Epidermal melanocyte (primary cell): Measurements from ENCODE around the gene SLC16A8.

GRCh38 chr22:37225105-37225990 lies 13.1 kb upstream of the SSTR3 start:
- RRBS = no CpG with 5 or more reads among the region's 14 CpGs

- RRBS = no CpG with 5 or more reads among the region's 23 CpGs
Observed at GRCh38 chr22:37370068-37371160, 56.9 kb downstream of the ELFN2 start.

DNA sequence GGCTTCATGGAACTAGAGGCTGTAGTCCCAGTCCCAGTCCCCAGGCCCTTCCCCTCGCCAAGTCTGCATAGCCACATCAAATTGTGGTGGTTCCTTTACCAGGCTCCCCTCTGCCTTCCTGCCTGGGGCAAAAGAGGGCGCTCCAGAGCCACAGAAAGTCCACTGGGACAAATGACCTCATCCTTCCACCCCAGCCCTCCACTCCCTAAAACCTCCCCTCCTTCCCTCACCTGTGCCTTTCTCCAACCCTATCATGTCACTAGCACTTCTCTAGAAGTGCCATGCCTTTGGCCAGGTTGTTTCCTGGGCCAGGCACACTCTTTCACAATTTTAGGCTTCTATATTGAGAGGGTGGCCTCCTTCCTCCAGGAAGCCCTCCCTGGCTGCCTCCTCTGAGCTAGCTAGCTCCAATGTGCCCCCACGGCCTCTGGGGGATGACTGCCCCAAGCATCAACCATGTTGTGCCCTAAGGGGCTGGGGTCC lies 15.1 kb upstream of the CDC42EP1 start:
- RRBS = no CpG with 5 or more reads among the region's 3 CpGs

DNA sequence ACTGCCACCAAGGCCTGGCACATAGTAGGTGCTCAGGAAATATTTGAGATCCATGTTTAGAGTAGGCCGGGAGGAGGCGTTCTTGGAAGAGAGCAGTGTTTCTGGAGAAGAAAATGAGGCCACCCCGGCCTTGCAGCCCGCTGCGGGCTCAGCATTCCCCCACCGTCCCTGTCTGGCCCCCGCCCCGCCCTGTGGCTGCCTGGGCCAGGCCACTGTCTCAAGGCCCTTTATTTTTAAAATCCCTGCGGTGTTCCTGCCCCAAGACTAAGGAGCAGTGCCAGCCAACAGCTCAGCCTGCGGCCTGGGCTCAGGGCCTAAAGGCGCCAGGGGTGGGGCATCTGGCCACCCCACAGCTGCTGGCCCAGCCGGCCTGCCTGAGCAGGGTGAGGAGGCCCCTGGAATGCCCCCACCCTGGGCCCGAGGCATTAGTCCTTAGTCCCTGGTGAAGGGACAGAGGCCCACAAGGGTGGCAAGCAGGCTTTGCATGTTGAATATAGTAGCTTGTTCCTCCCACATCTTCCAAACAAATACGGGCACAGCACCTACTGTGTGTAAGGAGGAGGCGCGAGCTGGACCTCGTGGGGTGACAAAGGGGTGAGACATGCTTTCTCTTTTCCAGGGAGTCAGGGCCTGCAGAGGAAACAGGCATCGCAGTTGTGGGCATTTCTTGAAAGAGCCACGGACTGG lies 13.3 kb upstream of the CDC42EP1 start:
- RRBS = 6% methylated on average over 1 of the region's 19 CpGs

DNA sequence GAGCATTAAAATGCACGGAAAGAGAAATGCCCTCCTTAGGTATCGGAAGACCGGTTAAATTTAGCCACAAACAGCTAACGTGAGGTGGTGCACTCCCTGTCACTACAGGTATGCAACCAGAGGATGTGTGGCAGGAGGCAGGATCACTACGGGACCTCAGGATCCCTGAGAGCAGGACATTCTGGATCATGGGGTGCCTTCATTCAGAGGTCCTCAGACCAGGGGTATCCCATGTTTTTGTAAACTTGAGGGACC lies 9.5 kb downstream of the CDC42EP1 start:
- RRBS = 87% methylated on average over 2 of the region's 5 CpGs

- RRBS = no CpG with 5 or more reads among the region's 5 CpGs
Observed at GRCh38 chr22:37577128-37577362, 2.8 kb downstream of the LGALS2 start.

- RRBS = no CpG with 5 or more reads among the region's 6 CpGs
Observed at GRCh38 chr22:37622769-37623116, 14.1 kb downstream of the GGA1 start.

- RRBS = 6% methylated on average over 6 of the region's 50 CpGs
Observed at GRCh38 chr22:37676510-37677532, 1.4 kb downstream of the LGALS1 start.

- RRBS = no CpG with 5 or more reads among the region's 10 CpGs
Observed at GRCh38 chr22:37686807-37687223, 672 bp downstream of the NOL12 start.

GRCh38 chr22:37717114-37717798 lies 20.4 kb downstream of the TRIOBP start:
- RRBS = no CpG with 5 or more reads among the region's 15 CpGs

- RRBS = no CpG with 5 or more reads among the region's 11 CpGs
Observed at GRCh38 chr22:37751140-37751490, 53.9 kb upstream of the H1-0 start.

GRCh38 chr22:37824626-37825569 lies 1.7 kb downstream of the GALR3 start:
- RRBS = 26% methylated on average over 19 of the region's 139 CpGs

- RRBS = no CpG with 5 or more reads among the region's 4 CpGs
Observed at GRCh38 chr22:37862653-37863282, 13.5 kb downstream of the EIF3L start.

DNA sequence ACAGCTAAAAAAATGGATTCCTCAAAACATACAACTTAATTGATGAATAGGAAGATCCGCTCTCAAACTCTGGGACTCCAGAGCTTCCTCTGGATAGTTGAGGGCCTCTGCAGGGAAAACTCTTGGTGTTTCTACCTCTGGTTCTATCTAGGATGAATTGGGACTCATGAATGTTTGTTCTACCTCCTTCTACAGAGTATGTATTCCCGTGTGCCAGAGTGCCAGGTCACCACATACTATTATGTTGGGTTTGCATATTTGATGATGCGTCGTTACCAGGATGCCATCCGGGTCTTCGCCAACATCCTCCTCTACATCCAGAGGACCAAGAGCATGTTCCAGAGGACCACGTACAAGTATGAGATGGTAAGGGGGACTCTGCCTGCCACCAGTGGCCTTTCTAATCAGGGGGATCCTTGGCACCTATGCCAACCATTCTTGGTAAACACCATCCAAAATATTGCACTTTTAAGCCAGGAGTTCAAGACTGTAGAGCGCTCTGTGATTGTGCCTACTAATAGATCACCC lies 26.5 kb downstream of the EIF3L start:
- RRBS = no CpG with 5 or more reads among the region's 8 CpGs

- RRBS = 4% methylated on average over 4 of the region's 12 CpGs
Observed at GRCh38 chr22:37933772-37934267, 19.6 kb downstream of the C22orf23 start.

DNA sequence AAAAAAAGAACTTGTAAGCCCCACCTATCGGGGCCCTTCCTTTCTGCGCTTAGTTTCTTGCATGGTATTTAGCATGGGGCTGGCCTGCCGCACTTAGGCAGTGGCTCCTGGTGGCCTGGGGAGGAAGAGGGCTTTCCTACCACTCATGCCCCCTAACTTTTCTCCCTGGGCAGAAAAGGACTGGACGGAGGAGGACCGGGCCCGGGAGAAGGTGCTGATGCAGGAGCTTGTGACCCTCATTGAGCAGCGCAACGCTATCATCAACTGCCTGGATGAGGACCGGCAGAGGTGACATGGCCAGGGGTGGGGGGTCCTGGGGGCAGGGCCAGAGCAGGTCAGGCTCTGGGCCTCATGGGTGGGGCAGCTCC lies 16.5 kb downstream of the C22orf23 start:
- RRBS = 97% methylated on average over 4 of the region's 9 CpGs

- RRBS = no CpG with 5 or more reads among the region's 14 CpGs
Observed at GRCh38 chr22:37999714-38000429, 15.5 kb upstream of the SOX10 start.

DNA sequence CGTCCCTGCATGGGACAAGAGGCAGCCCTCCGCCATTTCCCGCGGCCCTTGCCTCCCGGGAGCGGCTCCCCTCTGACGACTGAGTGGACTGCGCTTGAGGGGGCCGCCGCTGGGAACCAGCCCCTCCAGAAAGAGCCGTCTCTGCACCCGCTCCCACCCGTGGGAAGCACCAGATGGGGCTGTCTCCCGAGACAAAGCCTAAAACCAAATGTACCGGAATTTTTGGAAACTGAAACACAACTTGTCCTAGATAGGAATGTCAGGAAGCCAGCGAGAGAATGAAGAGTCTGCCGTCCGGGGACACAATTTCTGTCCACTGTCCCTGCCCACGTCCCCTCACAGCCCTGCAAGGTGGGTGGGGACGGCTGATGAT lies 18.2 kb upstream of the PICK1 start:
- RRBS = 5% methylated on average over 8 of the region's 20 CpGs

- RRBS = no CpG with 5 or more reads among the region's 11 CpGs
Observed at GRCh38 chr22:38083914-38084353, at the start of gene SLC16A8. SLC16A8 (minus strand) TSS chr22:38084184.

DNA sequence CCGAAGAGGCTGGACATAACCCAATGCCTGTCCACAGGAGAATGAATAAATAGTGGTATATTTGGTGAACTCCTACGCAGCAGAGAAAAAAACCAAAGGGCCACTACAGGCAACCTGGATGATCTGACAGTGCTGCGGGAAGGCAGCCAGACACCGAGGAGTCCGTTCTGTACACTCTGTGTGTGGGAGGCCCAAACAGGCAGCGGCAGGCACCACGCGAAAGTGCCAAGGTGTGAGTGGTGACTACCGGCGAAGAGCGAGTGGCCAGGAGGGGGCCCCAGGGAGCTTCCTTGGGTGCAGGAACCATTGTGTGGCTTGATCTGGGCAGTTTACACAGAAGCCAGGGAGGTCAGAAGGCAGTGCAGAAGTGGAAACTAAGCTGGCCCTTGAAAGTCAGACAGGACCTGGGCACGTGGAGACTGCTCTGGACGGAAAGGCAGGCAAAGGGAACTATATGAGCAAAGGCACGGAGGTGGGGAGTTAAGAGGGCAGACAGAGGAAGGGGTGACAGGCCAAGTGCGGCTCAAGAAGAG lies 10.7 kb downstream of the TMEM184B start:
- RRBS = no CpG with 5 or more reads among the region's 15 CpGs